Endometrial microvascular endothelial cells (primary cell): ENCODE data around the genes RXFP4 and SLC25A44.

DNA sequence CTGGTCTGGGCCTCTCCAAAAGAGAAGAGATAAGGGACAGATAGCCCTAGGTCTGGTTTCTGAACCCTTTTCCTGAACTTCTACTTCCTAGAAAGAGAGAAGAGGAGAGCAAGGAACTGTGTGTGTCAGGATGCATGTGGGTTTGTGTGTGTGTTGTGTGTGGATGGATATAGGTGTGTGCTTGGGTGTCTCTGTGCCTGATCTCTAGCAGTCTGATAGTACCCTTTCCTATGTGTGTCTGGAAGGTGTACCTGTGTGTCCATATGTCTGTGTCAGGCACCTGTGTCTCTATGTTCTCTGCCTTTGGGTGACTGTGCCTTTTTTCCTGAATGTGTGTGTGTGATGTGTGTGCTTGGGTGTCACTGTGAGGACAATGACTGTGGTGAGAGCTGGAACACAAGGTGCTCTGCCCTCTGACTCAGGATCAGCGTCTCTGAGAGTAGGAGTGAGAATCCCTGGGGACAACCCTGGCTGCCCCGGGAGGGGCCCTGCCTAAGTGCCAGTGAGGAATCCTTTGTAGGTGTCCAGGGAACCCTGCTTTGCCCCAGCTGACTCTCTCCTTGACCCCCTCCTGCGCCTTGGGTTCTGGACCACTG lies 883 bp upstream of the EFNA3 start:
- RAMPAGE, long total RNA, result no peak

GRCh38 chr1:155084550-155085604 lies 6.2 kb downstream of the EFNA3 start:
- RAMPAGE, long total RNA, result no peak

GRCh38 chr1:155137334-155138566 lies 2.1 kb downstream of the SLC50A1 start:
- RAMPAGE, long total RNA, result no peak

- RAMPAGE, long total RNA, result no peak
Measured at GRCh38 chr1:155285665-155285864, 8.3 kb downstream of the HCN3 start.

DNA sequence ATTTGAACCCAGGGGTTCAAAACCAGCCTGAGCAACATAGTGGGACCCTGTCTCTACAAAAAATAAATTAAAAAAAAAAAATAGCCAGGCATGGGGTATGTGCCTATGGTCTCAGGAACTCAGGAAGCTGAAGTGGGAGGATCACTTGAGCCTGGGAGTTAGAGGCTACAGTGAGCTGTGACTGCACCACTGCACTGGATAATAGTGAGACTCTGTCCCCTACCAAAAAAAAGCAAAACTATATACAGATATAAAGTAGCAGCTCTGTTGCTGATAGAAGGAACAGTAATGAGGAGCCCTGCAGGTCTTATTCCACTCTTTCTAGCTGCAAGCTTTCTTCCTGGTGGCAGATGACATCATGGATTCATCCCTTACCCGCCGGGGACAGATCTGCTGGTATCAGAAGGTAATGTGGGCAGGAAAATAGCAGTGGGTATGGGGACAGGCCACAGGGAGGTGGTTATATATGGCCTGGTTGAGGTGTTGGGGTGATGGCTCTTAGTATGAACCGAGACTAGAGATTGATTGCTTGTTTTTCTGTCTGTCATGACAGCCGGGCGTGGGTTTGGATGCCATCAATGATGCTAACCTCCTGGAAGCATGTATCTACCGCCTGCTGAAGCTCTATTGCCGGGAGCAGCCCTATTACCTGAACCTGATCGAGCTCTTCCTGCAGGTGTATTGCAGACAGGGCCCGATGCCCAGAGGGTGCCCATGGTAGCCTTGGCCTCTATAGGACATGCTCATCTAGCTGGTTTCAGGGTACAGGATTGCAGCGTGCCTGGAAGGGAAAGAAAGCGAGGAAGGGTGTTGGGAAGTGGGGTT lies 2.9 kb upstream of the RUSC1 start:
- RAMPAGE, long total RNA, result no peak

- RAMPAGE, long total RNA, result no peak
Measured at GRCh38 chr1:155318441-155319387, 2.0 kb upstream of the RUSC1 start.

DNA sequence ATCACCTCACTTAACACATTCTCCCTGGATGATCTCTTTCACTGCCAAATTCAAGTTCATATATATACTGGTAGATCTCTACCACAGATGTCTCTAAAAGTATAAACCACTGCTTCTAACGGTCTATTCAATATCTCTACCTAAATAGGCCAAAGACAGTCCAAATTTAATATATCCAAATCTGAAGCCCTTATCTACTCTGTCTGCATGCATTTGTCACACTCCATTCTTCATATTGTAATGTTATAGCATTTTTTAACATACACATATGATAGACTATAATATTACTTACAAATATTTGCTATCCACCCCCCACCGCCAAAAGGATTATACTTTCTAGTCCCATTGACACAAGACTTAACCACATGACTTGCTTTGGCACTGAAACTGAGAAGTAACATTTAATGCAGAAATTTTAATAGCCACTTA lies 106.0 kb downstream of the ASH1L start:
- RAMPAGE, long total RNA, result no peak

GRCh38 chr1:155648276-155648892 lies 38.4 kb downstream of the MSTO1 start:
- RAMPAGE, long total RNA, result no peak

- RAMPAGE, long total RNA, result no peak
Measured at GRCh38 chr1:155892962-155893541, 18.1 kb downstream of the RIT1 start.

DNA sequence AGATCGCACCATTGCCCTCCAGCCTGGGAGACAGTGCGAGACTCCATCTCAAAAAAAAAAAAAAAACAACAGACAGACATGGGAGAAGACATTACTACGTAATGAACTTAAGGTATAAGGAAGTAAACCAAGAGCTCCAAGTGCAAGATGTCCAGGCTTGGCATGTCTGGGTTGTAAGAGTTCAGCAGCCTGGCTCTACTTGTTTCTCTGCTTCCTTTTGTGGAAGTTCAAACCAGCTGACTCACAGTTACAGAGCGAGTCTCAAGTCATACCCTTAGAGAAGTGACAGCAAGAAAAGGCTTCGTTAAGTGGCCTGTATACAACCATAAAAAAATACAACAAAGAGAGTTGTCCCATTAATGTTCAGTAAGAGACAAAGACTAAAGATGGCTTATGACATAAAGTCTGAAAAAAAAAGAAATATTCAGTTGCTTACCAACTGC lies 1.3 kb downstream of the RIT1 start:
- RAMPAGE, long total RNA, result no peak

DNA sequence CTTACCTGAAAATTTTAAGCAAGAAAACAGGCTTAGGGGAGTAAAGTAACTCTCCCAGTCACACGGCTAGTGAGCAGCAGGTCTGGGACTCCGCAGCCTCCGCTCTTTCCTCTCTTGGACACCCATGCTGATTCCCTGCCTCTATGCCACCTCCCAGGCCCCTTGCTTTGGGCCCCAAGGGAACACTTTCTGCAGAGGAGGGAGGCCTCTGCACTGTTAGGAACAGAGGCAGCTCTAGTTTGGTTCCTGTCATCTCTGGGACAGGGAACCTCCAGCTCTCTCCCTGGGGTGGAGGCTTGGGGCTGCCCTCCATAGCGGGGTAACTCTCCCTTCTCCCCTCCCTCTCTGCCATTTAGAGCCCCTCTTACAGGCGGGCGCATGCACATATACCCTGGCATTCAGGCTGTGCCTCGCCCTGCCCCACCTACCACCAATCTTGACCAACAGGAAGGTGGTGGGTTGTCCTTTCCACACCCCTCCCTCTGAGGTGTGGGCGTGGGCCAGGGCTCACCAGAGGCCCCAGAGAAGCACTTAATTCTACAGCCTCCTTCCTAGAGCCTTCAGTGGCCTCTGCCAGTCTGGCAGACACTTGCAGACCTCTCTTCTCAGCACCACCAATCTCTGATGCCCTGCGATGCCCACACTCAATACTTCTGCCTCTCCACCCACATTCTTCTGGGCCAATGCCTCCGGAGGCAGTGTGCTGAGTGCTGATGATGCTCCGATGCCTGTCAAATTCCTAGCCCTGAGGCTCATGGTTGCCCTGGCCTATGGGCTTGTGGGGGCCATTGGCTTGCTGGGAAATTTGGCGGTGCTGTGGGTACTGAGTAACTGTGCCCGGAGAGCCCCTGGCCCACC lies at the start of gene RXFP4:
Gene RXFP4 (plus strand): TSS at position 563 of the 858 bp plus-strand sequence.
- RAMPAGE, long total RNA, result no peak

GRCh38 chr1:155960278-155961255 lies 17.8 kb downstream of the ARHGEF2 start:
- RAMPAGE, long total RNA, result no peak

DNA sequence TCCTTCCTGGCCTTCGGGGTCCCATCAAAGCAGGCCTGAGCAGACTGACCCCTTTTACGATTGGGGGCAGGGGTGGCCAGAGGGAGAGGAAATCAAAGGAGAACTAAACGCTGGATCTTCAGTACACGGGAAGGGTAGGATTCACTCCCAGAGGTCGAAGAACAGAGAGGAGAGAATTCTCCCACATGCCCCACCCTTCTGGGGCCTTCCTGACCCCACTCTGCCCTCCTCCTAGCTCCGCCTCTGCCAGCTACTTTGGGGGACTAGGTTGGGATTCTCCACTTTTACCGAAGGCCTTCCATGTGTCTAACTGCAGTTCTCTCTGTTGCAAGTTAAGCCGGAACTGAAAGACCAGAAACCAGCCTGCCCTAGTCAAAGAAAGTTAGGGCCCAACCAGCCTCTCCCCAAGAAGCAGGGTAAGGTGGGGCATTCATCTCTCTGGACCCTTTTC lies 661 bp upstream of the ARHGEF2 start:
- RAMPAGE, long total RNA, result no peak

DNA sequence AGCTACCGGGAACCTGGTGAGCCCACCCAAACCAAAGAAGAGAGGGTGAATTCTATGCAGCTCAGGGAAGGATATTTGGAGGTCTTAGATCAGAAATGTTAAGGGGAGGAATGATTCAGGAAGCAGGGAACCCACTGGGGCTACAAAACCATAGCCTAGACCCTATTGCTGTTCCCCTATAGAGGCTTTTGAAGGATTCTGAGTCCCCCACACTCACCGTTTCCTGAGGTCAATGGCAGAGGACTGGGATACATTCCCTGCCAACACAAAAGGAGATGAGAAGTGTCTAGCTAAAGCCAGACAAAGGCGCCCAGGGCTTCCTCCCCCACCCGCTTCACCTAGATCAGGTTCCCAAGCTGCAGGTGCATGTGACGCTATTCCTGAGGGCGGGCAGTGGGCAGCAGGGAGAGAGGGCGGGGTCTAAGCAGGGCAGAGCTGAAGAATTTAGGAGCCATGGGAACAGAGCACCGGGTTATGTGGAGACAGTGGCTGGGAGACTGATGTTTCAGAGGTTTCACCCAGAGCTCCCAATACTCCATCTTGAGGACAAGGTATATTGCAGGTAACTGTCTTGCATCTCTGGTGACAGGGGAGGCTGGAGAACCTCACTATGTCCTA lies 5.9 kb upstream of the ARHGEF2 start:
- RAMPAGE, long total RNA, result no peak

GRCh38 chr1:156080678-156081148 lies 1.6 kb downstream of the MEX3A start:
- RAMPAGE, long total RNA, result no peak

- RAMPAGE, long total RNA, result no peak
Measured at GRCh38 chr1:156096966-156097580, 14.8 kb upstream of the MEX3A start.

DNA sequence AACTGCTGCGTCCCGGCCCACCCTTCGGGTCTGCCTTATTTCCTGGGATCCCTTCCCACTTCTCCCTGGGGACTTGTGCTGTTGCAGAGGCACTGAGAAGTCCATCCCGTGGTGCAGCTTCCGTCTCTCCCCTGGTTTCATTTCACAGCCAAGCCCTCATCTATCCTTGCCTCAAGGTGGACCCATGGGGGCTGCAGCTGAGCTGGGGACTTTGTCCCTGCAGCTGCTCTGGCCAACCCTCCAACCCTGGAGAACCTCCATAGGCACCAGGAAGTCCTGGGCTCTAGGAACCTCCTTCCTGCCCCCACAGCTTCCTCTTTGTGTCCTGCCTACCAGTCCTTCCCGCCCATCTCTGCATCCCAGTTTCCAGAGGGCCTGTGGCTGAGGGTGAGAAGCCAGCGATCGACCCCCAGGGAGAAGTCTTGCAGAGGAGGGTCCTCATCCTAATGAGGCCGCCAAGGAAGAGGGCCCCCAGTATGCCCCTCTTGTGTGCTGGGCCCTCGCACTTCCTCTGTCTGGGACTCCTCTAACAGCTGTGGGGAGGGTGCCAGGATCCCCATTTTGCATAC lies 11.5 kb upstream of the LMNA start:
- RAMPAGE, long total RNA, result no peak

GRCh38 chr1:156117679-156118145 lies 3.2 kb downstream of the LMNA start:
- RAMPAGE, long total RNA, result no peak

- RAMPAGE, long total RNA, result no peak
Measured at GRCh38 chr1:156157460-156157962, 4.1 kb downstream of the SEMA4A start.

DNA sequence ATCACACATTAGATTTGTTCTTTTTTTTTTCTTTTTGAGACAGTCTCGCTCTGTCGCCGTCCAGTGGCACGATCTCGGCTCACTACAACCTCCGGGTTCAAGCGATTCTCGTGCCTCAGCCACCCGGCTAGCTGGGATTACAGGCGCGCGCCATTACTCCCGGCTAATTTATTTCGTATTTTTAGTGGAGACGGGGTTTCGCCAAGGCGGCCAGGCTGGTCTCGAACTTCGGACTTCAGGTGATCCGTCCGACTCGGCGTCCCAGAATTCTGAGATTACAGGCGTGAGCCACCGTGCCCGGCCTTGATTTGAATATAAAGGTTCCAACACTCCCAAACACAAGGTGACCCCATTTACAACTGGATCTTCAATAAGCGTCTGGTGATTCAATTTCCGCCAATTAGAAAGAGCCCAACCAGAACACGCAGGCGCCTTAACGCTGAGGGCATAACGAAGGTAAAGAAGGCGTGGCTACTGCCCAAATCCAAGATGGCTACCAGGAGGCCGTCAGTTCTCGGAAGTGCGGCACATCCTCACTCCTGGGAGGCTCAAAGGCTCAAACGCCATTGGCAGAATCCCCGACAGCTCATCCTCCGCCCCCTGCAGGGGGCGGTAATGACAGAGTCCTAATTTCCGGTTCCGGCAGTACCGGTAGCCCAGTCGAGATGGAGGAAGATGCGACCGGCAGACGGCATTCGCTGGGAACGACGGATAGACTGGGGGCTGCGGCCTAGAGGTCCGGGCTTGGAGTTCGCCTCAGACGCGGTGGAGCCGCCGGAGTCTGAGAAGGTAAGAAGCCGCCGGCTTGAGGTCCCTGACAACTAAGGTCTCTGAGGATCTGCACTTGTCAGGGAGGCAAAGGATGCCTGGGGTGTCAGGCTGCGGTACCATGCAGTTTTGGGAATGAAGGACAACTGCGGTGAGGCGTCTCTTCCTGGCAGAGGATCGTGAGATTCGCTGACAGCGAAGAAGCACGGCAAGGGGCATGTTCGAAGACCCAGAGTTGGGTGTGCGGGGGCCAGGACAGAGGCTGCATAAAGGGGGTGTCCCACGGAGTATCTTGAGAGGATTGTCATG lies at the start of gene SLC25A44:
Gene SLC25A44 (plus strand): TSS at position 646 of the 1,077 bp plus-strand sequence.
- RAMPAGE, long total RNA, result no peak